Metastatic Pancreatic Carcinoma in the Ovary (tissue), 1 donor: ENCODE measurements around the genes GPR149 and SLC33A1.

GRCh38 chr3:152463504-152464036 is 194.8 kb downstream of the MBNL1 start:
- PRO-cap: no peak

DNA sequence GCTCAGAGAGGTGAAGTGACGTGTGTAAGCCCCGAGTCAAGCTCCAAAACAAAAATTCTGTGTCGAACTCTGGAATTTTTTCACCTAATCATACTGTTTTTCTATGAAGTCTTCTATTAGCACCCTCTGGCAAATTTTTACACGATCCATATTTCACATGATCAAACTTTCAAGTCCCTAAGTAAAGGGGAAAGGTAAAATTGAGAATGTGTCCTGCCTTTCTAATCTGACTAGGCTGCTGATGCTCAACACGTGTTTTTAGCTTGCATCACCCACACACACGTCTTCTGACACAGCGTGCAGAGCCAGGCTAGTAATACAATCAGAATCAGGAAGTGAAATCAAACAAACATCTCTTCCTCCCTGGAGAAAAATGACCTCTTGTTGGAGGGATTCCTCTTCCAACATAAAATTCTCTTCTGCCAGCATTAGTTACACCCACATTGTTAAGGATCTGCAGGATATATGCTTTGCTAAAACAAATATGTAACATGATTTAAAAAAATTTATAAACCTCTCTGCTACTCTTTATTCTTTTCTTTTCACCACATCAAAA is 122.3 kb downstream of the RAP2B start:
- PRO-cap: no peak

- PRO-cap: no peak
Measured at GRCh38 chr3:153289411-153289877, 127.4 kb downstream of the RAP2B start.

- PRO-cap: no peak
Measured at GRCh38 chr3:153621998-153622278, 459.9 kb downstream of the RAP2B start.

DNA sequence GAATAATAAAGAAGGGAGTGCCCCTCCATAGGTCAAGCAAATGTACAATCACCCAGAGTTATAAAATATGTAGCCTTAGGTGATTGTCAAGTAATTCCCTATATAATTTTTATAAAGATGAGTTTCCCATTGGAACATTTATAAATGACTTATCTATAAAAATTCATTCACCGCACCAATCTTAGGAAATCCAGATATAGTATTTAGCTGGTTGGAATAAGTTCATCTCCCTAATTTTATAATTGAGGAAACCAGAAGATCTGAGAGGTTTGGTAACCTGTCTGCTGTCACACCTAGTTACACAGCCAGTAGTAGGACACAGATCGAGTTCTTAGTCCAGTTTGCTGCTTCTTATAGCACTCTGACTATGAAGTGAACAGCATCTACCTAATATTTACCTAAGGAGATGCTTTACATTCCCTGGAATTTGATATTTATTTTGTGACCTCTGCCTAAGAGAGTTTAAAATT is 4.0 kb downstream of the ARHGEF26 start:
- PRO-cap: no peak

GRCh38 chr3:154429968-154430309 is at the start of gene GPR149:
Gene GPR149 (minus strand): TSS chr3:154430190.
- PRO-cap: bidirectional peak, plus-strand start at chr3:154430226, minus-strand start at chr3:154430204

DNA sequence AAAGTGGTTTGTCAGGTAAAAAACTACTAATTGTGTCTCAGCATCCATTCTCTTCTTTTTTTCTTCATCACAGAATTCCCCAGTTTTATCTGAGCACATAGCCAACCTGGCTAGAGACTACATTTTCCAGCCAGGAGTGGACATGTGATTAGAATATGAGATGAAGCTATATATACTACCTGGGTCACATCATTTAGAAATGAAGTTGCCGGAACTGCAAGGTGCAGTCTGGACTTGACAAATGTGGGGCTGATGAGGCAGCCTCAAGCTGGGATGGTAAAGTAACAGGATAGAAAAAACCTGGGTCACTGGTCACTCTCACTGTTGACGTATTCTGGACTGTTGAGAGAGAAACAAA is 99.6 kb downstream of the STRIT1 start:
- PRO-cap: no peak

DNA sequence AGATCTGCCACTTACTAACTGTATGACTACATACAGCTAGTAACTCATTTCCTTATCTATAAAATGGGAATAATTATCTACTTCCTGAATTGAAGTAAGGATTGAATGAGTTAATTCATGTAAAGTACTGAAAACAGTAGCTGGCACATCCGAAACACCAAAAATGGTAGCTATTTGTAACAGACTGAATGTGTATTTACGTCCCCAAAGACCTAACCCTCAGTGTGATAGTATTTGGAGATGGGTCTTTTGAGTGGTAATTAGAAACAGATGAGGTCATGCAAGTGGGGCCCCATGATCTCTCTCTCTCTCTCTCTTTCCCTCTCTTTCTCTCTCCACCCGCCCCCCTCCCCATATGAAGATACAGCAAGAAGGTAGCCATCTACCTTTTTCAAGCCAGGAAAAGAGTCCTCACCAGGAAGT is 146.2 kb downstream of the PLCH1 start:
- PRO-cap: no peak

DNA sequence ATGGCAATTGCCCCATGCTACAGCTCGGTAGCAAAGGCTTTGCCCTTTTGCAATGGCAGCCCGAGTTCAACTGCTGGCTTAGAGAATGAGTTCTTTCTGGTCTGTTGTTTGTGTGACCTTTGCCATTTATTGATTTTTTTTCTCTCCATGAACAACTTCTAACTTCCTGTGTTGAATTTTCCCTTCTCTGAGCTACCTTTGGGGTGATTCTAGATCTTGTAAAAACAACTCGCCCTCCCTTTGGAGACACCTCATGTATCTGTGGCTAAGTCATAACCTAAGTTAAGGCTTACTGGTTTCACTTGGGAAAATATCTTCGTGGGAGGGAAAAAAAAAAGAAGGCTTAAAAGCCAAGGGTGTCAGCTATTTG is 139.2 kb downstream of the PLCH1 start:
- PRO-cap: no peak

- PRO-cap: no peak
Measured at GRCh38 chr3:155676148-155676675, 68.7 kb downstream of the PLCH1 start.

- PRO-cap: bidirectional peak, plus-strand start at chr3:155854798, minus-strand start at chr3:155854373
Measured at GRCh38 chr3:155853913-155854889, at the start of gene SLC33A1. Gene SLC33A1 (minus strand): TSS chr3:155854427.

DNA sequence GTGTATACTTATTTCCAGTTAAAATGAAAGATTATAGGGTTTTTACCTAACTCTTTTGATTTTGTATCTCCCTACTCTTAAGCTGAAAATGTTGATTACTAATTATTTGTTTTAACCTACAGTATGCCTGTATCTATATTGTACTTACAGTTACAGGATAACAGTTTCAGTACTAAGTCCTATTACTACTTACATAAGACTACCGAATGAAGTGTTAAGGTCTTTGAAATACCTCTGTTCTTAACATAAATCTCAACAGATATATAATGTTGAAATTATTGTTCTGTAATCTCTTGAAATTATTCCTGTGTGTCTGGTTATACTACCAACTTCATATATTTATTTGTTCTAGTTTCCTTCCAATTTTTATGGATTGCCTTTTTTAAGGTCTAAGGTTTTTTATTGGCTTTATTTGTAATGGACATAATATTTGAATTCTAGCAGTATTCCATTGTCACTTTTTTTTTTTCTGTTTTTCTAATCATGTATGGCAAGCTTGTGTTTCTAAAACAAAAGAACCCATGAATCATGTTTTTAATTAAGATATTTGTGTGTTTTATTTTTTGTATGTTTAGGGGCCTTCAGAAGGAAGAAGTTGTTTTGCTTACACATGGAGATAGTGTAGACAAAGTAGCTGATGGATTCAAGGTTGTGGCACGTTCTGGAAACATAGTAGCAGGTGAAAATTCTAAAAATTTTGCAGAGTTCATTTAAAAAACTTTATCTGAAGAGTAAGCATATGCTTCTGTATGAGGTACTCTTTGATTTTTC is 35.3 kb downstream of the GMPS start:
- PRO-cap: no peak

DNA sequence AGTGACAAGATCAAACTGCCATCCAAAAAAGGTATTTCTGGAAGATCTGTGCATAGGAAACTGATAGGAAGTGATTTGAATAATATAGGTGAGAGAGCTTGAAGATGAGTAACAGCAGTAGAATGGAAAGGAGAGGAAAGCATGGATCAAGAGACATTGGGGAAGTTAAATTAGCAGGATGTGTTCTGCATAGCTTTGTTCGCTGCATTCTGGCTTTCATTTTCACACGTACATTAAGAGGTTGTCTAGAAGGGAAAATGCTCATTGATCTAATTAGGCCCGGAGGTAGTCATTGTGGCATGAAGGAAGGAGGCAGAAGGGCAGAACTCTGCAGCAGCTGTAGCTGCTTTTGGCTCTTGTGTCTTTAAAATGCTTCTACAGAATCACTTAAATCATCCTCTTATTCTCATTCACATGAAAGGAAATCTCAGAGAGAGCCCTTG is 40.2 kb downstream of the KCNAB1 start:
- PRO-cap: no peak

DNA sequence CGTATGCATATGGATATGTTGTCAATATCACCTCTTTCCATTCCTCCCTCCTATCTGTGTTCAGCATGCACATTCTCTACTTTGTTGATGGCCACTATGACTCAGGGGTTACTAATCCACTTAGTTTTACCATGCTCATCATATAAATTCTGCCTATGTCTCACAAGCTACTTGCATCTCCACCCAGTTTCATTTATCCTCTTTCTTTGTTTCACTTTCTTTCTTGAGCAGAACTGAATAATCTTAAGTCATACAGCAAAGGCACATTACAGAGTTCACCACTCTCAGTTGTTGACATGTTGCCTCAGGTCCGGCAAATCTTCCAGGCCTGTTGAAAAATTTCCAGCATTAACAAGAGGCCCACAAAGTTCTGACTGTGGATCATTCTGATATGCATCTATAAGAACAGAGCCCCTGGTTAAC is 71.5 kb downstream of the SSR3 start:
- PRO-cap: no peak

- PRO-cap: no peak
Measured at GRCh38 chr3:156537856-156538491, 16.9 kb downstream of the SSR3 start.

DNA sequence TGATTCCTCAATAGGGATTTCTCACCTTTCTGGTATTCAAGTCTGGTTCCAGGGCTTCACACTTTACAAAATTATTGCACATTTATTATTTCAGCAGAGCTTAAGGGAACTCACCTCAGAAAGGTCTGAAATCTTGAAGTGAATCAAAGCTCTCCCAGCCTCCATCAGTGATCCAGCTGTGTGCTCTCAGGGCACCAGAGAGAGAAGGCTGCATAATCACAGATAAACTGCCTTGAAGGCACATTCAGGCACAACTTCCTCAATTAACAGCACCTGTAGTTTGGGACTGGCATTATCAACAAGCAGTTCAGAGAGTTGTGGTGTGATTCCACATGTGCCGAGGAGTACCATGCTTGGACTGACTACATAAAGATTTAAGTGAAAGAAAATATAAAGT is 59.6 kb upstream of the TIPARP start:
- PRO-cap: no peak

- PRO-cap: bidirectional peak, plus-strand start at chr3:156817032, minus-strand start at chr3:156816984
Measured at GRCh38 chr3:156816631-156817536, 9.3 kb upstream of the LEKR1 start.

DNA sequence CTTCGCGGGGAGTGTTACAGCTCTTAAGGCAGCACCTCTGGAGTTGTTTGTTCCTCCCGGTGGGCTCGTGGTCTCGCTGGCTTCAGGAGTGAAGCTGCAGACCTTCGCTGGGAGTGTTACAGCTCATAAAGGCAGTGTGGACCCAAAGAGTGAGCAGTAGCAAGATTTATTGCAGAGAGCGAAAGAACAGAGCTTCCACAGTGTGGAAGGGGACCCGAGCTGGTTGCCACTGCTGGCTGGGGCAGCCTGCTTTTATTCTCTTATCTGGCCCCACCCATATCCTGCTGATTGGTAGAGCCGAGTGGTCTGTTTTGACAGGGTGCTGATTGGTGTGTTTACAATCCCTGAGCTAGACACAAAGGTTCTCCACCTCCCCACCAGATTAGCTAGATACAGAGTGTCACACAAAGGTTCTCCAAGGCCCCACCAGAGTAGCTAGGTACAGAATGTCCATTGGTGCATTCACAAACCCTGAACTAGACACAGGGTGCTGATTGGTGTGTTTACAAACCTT is 4.3 kb upstream of the LEKR1 start:
- PRO-cap: no peak

- PRO-cap: no peak
Measured at GRCh38 chr3:157107145-157107351, 52.9 kb downstream of the CCNL1 start.

GRCh38 chr3:157120397-157120990 is 39.5 kb downstream of the CCNL1 start:
- PRO-cap: unidirectional peak, minus-strand start at chr3:157120661; unidirectional peak, minus-strand start at chr3:157120699